Subcutaneous adipose tissue (tissue), 3 donors: ENCODE measurements around a stretch of chr15.

GRCh38 chr15:63041163-63041706 lies 1.3 kb upstream of the TPM1 start:
- PRO-cap = unidirectional peak, plus-strand start at chr15:63041571
- RAMPAGE, long total RNA, 3 experiments = no peak in any of the 3 experiments

GRCh38 chr15:63070922-63071385 lies 28.4 kb downstream of the TPM1 start:
- PRO-cap = no peak
- RAMPAGE, long total RNA, 3 experiments = no peak in any of the 3 experiments

DNA sequence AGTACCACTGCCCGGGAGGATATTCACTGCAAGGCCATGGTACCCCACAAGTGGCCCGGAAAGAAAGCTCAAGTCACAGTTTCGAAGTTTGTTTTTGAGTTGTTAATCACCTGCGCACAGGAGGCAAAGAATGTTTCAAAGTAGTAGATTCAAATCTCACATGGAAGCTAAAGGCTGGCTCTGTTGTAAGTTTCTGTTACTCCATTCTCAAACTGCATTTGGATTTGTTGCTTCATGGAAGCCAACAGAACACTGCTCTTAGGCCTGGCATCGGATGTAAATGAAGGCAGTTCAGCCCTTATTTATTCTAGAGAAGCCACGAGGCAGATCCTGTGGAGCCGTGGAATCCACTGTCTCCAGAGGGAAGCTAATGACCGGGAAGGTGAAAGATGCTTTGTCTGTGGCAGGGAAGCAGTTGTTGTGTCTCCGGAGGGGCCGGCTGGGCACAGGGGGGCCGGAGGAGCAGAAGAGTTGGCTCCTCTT lies 33.3 kb downstream of the TPM1 start:
- PRO-cap = no peak
- RAMPAGE, long total RNA, 3 experiments = no peak in any of the 3 experiments

DNA sequence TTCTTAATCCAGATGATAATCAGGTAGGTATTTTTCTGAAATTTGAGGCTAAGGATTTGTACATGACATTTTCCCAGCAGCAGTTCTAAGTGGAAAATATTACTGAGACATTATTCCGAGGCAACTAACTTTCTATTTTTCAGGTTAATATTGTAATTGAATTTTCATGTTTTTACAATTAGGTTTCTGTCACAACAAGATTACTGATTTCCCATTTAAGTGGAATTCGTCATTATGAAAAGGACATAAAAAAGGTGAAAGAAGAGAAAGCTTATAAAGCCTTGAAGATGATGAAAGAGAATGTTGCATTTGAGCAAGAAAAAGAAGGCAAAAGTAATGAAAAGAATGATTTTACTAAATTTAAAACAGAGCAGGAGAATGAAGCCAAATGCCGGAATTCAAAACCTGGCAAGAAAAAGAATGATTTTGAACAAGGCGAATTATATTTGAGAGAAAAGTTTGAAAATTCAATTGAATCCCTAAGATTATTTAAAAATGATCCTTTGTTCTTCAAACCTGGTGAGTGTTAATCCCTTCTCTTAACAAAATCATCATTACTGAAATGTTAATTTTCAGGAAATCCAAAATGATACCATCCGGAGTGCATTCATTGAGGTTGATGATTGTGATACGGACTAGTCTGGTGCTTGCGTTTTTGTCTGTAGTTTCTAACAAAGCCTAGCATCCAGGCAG lies 5.7 kb downstream of the LACTB start:
- PRO-cap = no peak
- RAMPAGE, long total RNA, 3 experiments = no peak in any of the 3 experiments

- PRO-cap = no peak
- RAMPAGE, long total RNA, 3 experiments = no peak in any of the 3 experiments
Observed at GRCh38 chr15:63364715-63365296, 16.8 kb downstream of the CA12 start.

GRCh38 chr15:63379322-63380205 lies 2.1 kb downstream of the CA12 start:
- PRO-cap = no peak
- RAMPAGE, long total RNA, 3 experiments = no peak in any of the 3 experiments

GRCh38 chr15:63461985-63462605 lies 42.3 kb upstream of the USP3 start:
- PRO-cap = no peak
- RAMPAGE, long total RNA, 3 experiments = no peak in any of the 3 experiments

DNA sequence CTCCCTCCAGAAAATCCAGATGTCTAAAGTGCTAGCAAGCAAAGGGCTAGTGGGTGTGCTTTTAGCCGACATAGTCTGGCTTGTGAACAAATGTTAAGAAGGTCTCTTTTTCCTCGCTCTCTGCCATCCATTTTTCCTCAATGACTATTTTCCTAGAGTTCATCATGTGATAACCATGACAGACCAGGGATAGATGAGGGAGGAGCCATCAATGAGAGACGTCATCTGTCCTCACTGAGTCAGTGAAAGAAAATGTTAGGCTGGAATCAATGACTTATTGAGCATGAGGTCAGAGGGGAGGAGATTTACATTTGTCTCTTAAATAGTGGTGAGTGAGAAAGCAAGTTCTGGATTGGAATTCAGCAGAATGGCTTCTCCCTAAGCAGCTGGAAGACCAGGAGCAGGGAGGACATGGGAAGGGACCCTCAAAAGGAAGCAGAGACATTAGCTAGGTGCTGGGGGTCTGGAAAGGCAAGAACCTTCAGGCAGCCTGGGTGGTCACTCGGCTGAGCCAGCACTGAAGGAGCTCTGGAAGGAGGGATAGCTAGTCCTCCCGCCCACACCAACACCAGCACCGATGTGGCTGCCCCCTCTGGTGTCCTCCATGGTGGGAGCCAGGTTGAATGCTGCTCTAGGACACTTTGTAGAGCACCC lies 28.1 kb upstream of the USP3 start:
- PRO-cap = bidirectional peak, plus-strand start at position 343 of the sequence, minus-strand start at position 142 of the sequence
- RAMPAGE, long total RNA, 3 experiments = no peak in any of the 3 experiments

DNA sequence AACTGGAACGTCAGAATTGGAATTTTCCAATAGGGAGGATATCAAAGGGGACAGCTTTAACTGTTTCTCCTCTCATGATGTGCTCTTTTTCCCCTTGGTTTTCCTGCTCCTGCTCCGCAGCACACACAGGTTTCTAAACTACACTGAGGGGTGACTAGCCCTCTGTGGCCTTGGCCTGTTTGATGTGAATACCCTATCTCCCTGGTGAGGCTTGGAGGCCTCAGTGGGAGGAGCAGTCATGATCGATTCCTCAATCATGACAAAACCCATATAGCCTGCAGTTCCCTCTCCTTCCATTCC lies 24.0 kb upstream of the USP3 start:
- PRO-cap = no peak
- RAMPAGE, long total RNA, 3 experiments = no peak in any of the 3 experiments

GRCh38 chr15:63502858-63503662 lies 1.3 kb upstream of the USP3 start:
- PRO-cap = bidirectional peak, plus-strand start at chr15:63503531, minus-strand start at chr15:63503359
- RAMPAGE, long total RNA, 3 experiments = no peak in any of the 3 experiments

- PRO-cap = no peak
- RAMPAGE, long total RNA, 3 experiments = no peak in any of the 3 experiments
Observed at GRCh38 chr15:63539393-63539798, 35.0 kb downstream of the USP3 start.

DNA sequence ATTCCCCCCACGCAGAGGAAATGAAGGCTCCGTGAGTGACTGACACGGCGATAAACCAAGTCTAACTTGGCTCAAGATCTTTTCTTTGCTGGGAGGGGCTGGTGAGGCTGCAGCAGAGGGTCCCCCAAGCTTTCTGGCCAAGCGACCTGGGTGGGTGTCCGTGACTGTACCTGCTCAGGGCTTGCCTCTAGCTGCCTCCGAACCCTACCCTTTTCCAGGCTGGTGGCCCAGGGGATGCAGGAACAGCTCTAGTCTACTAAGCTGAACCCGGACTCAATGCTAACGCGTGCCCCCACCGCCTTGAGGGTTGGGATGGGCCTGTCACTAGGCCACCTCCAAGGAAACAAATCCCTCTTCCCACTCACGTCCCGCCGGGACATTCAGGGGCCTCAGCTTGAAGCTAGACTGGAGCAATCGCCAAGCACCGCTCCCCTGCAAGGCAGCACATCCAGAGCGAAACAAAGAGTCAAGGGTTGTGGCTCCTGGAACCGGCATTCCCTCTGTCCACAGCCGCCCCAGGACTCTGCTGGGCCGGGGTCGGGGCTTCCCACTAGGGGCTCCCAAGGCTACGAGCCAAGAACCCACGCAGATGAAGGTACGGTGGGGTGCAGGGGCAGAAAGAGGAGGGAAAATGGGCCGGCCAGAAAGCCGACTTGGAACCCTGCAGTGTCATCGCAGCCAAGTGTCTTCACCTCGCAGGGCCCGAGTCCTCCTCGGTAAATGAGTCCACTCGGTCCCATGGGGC lies 2.9 kb downstream of the FBXL22 start:
- PRO-cap = no peak
- RAMPAGE, long total RNA, 3 experiments = no peak in any of the 3 experiments

DNA sequence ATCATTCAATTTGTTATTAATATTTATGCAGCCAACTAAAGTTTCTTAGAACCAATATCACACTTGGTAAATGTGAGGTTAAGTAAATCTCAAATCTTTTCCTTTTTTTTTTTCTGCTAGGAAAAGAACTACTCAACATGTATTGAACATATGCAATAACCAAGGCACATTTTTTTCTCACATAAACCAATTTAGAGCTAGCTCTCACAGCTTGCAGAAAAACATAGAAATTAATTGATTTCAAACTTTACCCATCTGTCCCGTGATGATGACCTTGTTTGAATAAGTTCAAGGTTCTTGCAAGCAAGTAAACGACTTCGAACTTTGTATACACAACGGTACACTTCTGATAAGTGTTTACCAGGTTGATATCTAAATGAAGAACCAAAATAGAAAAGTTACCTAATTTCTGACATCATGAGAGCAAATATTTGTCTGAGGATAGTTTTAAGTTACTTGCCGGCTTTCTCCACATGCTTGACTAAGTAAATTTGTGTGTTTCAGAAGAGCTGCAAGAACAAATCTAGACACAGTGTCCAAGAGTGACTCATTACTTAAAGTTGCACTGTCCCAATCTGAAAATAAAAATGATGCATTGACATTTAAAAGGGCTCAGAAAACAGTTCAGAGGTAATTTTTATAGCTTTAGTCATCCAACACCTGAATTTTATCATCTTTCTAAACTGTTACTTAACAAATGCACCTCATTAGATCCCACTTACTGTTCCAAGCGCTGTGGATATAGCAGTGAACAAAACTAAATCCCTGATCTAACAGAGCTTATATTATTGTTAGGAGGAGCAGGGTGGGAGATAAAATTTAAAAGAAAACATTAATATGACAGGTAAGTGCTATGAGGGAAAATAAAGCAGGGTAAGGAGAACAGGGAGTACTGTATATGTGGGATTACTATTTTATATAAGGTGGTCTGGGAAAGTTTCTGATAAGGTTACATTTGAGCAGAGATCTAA lies 115.1 kb downstream of the HERC1 start:
- PRO-cap = unidirectional peak, minus-strand start at position 483 of the sequence
- RAMPAGE, long total RNA, 3 experiments = no peak in any of the 3 experiments

- PRO-cap = no peak
- RAMPAGE, long total RNA, 3 experiments = no peak in any of the 3 experiments
Observed at GRCh38 chr15:63767976-63768686, 65.6 kb downstream of the HERC1 start.

DNA sequence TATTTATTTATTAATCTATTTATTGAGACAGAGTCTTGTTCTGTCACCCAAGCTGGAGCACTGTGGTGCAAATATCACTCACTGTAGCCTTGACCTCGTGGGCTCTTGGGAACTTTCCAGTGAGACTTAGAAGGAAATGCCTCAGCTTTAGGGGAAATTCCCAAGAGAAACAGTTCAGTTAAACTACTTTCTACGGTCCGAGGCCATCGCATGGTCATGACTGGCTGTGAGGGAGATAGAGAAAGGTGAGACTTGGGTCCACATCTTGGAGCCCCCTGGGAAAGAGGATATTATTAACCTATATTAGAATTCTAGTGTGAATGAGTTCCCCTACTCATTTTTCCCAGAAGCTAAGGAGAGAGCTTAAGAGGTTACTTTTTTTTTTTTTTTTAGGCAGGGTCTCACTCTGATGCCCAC lies 47.1 kb upstream of the HERC1 start:
- PRO-cap = no peak
- RAMPAGE, long total RNA, 3 experiments = no peak in any of the 3 experiments

DNA sequence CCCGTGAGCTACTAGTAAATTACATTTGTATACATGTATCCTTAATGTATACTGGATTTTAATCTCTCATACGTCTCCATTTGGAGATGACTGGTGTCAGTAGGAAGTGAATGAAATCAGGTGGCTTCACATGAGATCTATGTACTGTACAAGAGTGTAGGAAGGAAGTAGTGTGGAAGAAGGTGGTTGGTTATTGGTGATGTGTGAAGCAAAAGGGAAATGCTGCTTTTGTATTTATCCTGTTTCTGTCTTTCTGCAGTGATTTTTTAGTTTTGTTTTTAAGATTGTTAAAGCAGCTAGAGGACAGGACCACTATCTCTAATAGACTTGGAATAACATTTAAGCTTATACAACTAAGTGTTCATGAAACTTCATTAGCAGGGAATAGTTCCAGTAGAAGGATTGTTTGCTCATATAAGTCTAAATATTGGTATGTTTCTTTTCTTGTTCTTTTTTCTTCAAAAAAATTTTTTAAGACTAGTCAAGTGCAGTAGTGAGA lies 15.3 kb downstream of the SNX1 start:
- PRO-cap = no peak
- RAMPAGE, long total RNA, 3 experiments = no peak in any of the 3 experiments

- PRO-cap = no peak
- RAMPAGE, long total RNA, 3 experiments = no peak in any of the 3 experiments
Observed at GRCh38 chr15:64197387-64198020, 34.7 kb upstream of the PPIB start.

- PRO-cap = no peak
- RAMPAGE, long total RNA, 3 experiments = no peak in any of the 3 experiments
Observed at GRCh38 chr15:64622487-64623284, 152.7 kb downstream of the RBPMS2 start.

DNA sequence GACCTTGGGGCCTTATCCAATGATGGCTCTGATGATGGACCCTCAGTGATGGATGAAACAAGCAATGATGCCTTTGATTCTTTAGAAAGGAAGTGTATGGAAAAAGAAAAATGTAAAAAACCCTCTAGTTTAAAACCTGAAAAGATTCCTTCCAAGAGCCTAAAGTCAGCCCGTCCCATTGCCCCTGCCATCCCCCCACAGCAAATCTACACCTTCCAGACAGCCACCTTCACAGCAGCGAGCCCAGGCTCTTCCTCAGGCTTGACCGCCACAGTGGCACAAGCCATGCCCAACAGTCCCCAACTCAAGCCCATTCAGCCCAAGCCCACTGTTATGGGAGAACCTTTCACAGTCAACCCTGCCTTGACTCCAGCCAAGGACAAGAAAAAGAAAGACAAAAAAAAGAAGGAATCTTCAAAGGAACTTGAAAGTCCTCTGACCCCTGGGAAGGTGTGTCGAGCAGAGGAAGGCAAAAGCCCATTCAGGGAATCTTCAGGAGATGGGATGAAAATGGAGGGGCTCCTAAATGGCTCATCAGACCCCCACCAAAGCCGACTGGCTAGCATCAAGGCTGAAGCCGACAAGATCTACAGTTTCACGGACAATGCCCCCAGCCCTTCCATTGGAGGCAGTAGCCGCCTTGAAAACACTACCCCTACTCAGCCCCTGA lies 100.6 kb downstream of the RBPMS2 start:
- PRO-cap = no peak
- RAMPAGE, long total RNA, 3 experiments = no peak in any of the 3 experiments

GRCh38 chr15:64675712-64676276 lies 99.6 kb downstream of the RBPMS2 start:
- PRO-cap = no peak
- RAMPAGE, long total RNA, 3 experiments = no peak in any of the 3 experiments